ENCODE measurements around a stretch of chr12.

- PRO-cap, 2 experiments, result no peak in any of the 2 experiments
These were observed 267.8 kb downstream of the BTG1 start for GRCh38 chr12:91877841-91878238.

- PRO-cap, 2 experiments, result no peak in any of the 2 experiments
These were observed 157.7 kb downstream of the BTG1 start for GRCh38 chr12:91987971-91988379.

DNA sequence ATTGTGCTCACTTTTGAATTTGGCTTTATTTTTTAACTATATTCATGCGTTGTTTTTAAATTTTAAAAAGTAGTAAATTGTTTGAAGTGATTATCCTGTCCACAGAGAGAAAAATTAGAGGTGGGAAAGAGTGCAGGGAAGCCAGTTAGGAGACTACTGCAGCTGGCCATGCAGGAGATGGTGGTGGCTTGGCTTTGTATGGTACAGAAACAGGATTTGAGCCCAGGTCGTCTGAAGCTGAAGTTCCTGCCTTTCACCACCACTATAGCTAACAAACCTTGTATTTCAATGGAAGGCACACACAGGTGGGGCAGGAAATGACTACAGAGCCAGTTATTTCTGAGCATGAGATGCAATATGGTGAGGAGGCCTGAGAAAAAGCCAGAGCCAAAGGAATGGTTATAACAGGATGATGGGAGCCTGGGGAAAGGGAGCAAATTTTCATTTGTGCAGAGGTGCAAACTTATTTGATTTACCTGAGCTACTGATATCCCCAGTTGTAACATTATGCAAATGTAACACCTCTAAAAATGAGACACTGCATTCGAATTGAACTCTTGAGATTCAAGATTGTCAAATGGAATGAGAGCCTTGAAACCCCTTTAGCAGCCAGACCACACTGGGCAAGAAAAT, 103.9 kb downstream of the BTG1 start:
- PRO-cap, 2 experiments, result no peak in any of the 2 experiments

DNA sequence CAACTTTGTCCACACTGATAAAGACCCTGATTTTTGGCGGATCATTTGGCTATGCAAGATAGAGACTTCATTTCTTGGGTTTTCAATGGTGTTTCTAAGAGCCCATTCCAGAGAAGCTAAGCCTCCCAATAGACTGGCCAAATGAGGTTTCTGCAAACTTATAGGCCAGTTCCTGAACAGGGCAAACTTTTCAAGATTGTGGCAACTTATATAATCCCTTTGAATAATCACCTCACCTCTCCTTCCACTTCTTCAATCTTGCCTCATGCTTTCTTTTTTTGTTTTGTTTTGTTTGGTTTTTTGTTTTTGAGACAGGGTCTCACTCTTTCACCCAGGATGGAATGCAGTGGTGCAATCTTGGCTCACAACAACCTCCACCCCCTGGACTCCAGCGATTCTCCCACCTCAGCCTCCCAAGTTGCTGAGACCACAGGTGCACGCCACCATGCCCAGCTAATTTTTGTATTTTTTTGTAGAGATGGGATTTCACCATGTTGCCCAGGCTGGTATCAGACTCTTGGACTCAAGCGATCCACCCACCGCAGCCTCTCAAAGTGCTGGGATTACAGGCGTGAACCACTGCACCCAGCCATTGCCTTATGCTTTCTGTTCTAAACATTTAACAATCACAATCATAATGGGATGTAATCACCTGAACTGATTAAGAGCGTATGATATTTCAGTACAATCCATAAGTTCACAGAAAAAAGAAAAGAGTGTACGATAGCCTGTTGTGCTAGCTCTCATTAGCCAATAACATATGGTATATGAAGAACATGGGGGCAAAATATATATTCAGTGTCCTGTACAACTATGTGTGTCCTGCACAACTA, 54.4 kb downstream of the BTG1 start:
- PRO-cap, 2 experiments, result no peak in any of the 2 experiments

DNA sequence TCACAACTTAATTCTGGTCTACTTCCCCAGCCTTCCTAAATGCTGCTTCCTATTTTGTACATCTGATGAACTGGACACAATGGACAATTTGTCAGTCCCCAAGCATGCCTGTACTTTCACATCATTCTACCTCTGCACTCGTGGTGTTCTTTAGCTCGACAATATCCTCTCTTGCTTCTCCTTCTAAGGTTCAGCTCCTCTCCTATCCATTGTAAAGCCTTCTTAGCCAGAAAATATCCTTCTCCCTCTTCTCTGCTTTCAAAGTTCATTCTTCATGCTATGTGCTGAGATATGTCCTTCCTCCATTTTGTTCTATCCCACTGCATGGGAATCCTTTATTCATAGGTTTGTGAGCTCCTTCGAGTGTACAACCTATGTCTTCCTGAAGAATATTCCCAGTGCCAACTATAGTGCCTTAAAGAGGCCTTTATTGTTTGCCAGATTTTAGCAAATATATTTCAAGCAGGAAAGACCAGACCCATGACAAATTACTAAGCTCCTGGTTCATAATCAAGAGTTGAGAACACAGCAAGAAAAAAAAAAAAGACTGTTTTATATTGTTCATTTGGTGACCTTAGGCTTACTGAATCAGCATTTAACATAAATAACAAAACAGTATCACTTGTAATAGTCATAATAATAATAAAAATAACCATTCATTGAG, 33.5 kb downstream of the BTG1 start:
- PRO-cap, 2 experiments, result no peak in any of the 2 experiments

DNA sequence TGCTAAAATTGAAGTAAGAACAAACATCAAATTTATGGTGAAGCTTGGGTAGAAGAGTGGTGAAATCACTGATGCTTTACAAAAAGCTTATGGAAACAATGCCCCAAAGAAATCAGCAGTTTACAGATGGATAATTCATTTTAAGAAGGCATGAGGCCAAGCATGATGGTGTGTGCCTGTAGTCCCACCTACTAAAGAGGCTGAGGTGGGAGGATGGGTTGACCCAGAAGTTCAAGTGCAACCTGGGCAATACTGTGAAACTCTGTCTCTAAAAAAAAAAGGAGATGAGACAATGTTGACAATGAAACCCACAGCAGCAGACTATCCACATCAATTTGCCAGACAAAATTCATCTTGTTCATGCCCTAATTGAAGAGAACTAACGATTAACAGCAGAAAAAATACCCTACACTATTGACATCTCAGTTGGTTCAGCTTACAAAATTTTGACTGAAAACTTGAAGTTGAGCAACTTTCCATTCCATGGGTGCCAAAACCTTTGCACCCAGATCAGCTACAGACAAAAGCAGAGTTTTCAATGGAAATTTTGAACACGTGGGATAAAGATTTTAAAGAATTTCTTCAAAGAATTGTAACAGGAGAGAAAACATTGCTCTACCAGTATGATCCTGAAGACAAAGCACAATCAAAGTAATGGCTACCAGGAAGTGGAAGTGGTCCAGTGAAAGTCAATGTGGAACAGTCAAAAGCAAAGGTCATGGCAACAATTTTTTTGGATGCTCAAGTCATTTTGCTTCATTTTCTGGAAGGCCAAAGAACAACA, 26.7 kb downstream of the BTG1 start:
- PRO-cap, 2 experiments, result no peak in any of the 2 experiments

- PRO-cap, 2 experiments, result no peak in any of the 2 experiments
These were observed 39.6 kb upstream of the BTG1 start for GRCh38 chr12:92185176-92185673.

GRCh38 chr12:92218498-92218731, 72.8 kb upstream of the BTG1 start:
- PRO-cap, 2 experiments, result no peak in any of the 2 experiments

DNA sequence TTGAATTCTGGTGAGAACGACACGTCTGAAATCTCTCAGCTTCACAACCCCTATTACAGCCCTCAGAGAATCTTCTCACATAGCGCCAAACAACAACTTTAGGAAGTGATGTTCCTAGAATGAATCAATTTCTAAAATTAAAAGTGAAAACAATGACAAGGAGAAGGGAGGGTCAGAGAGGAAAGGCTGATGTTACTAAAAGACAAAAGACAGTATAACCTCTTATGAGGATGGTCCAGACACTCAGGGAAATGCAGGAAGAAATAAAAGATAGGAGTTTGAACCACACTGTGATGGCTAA, 270.8 kb upstream of the BTG1 start:
- PRO-cap, 2 experiments, result no peak in any of the 2 experiments

GRCh38 chr12:92469899-92470336, 232.9 kb upstream of the PLEKHG7 start:
- PRO-cap, 2 experiments, result no peak in any of the 2 experiments

- PRO-cap, 2 experiments, result no peak in any of the 2 experiments
These were observed 158.9 kb upstream of the PLEKHG7 start for GRCh38 chr12:92543781-92544306.

DNA sequence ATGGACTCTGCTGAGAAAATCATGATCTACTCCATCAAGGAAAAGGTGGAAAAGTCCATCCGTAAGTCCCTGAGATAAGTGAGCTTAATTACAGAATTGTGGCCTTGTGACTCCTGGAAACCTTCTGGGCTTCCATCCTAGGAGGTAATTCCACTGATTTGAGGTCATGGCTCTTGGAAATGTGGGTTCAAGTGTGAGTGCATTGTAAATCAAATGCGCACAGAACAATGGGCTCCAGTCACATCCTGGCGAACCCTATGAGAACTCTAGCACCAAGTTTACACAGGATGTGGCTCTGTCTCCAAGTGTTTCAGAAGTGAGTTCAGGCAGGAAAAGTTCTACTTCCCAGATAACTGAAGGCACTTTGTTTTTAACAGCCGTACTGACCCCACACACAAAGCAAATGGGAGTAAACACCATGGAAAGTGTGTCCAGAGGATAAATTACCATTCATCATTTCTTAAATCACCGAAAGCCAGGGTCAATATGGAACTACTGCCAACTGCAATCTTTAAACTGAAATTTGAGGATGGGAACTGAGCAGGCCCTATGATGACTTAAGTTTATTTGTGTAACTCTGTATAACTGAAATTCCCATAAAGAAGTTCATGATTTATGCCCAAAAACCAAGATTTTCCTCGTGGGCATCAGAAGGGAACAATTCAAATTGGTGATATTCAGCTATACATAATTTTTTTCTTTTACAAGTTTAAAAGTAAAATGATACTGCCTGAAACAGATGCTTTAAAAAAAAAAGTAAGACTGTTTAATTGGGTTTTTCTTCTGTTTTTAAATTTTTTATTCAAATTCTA, 51.6 kb downstream of the PLEKHG7 start:
- PRO-cap, 2 experiments, result no peak in any of the 2 experiments

DNA sequence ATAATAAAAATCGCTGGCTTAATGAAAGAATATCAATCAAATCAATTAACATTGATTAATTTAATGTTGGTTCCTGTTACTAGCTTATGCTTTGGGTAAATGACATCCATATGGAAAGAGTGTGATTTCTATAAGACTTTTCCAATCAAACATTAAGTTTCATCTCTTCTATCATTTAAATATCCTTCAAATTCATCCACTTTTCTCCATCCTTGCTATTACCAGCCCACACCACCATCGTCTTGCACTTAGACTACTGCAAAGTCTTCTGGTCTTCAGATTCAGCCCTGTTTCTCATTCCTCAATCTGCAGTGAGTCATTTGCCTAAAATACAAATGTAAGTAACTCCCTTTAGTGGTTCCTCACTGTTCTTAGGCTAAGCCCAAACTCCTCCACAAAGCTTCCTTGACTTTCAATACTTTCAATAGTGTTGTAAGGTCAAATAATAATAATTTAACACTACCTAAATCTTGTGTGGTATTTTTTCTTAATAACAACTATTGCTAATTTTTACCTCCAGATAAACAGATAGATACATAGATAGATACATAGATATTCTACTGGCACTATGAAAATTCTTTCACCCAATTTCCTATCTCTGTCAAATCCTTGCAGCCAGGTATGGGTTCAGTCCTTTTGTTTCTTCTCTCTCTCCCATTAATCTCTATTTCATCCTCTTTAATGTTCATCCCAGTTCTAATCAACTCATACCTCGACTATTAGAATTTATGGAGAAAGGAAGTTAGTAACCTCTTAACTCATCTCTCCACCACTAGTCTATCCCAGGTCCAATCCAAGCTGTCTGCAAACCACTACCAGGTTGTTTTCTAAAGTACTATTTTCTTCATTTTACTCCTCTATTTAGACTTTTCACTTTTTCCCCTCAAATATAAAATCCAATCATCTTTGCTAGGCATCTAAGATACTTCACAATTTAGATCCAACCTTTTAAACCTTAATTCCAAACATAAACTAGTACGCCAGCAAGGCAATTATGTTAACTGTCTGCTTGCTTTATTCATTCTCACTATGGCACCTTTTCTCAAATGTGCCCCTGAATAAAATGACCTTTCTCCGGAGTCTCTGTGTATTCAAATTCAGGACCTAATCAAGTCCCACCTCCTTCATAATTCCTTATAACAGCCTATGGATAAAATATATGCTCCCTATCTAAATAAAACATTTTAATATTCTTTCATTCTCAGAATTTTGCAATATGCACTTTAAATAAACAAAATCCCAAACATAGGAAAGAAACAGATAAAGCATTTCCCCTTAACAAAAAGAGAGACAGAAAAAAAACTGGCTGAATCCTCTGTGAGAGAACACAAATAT, 83.6 kb downstream of the PLEKHG7 start:
- PRO-cap, 2 experiments, result no peak in any of the 2 experiments

- PRO-cap, 2 experiments, result no peak in any of the 2 experiments
These were observed 76.3 kb downstream of the EEA1 start for GRCh38 chr12:92852875-92853074.

- PRO-cap, 2 experiments, result no peak in any of the 2 experiments
These were observed 2.0 kb downstream of the EEA1 start for GRCh38 chr12:92926964-92927651.

GRCh38 chr12:93122455-93123306, 193.6 kb upstream of the EEA1 start:
- PRO-cap, 2 experiments, result no peak in any of the 2 experiments

DNA sequence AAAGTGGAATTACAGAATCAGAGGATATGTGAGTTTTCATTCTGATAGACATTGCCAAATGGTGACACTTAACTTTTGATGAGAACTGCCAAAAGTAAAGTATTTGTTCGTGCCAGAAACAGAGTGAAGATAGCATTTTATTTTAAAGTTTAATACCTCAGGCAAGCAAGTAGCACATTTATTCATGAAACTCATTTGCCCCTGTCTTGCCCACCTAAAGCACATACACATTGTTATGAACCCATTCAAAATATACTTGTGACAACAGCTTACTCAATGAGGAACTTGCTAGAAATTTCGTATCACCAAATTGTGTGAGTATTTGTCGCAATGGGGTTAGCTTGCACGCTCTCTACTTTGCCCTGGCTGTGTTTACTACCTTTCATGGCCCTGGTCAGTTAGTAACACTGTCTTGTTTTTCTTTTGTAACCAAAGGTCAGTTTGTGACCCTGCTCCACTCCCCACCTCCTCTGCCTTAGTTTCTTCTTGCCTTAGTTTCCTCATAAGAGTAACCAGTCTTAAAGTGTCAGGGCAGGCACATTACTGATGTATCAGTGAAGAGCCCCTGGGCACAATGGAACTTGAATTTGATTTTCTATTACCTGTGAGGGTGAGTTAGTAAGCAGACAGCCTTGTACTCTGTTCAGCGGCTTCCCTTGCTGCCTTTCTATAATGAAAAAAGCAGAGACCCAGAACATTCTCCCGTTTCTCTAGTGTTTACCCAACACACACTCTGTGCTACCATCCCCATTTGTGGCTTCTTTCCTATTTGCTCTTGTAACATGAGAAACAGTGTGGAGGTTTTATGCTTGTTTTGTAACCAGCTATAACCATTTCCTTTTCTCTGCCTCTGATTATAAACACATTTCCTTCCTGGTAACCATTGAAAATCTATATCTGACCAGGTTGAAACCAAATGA, 205.9 kb upstream of the EEA1 start:
- PRO-cap, 2 experiments, result peak in 2 of 2 experiments; most common plus-strand start position 511 of the sequence (in 1); most common minus-strand start position 258 of the sequence (in 2)

GRCh38 chr12:93155977-93156646, 221.6 kb upstream of the NUDT4 start:
- PRO-cap, 2 experiments, result no peak in any of the 2 experiments

GRCh38 chr12:93166771-93167333, 210.9 kb upstream of the NUDT4 start:
- PRO-cap, 2 experiments, result no peak in any of the 2 experiments

GRCh38 chr12:93361533-93362052, 16.1 kb upstream of the NUDT4 start:
- PRO-cap, 2 experiments, result no peak in any of the 2 experiments

Measured in Metastatic Liver Carcinoma in the Adrenal Gland (tissue), 2 donors.